Mesangial cell (primary cell): ENCODE results near the genes DHX40 and BCAS3.

GRCh38 chr17:58494673-58495402 is 6.6 kb upstream of the HSF5 start:
- RAMPAGE, long total RNA: no peak

- RAMPAGE, long total RNA: no peak
Measured at GRCh38 chr17:58756805-58757195, 1.1 kb downstream of the PPM1E start.

- RAMPAGE, long total RNA: no peak
Measured at GRCh38 chr17:59276867-59277560, 54.4 kb upstream of the YPEL2 start.

GRCh38 chr17:59565315-59566014 is at the start of gene DHX40:
Gene DHX40 (plus strand): TSS chr17:59565610.
- RAMPAGE, long total RNA: start-site peak on the plus strand at chr17:59565607-59565637, 181 reads

- RAMPAGE, long total RNA: no peak
Measured at GRCh38 chr17:59695434-59695828, 11.8 kb downstream of the PTRH2 start.

DNA sequence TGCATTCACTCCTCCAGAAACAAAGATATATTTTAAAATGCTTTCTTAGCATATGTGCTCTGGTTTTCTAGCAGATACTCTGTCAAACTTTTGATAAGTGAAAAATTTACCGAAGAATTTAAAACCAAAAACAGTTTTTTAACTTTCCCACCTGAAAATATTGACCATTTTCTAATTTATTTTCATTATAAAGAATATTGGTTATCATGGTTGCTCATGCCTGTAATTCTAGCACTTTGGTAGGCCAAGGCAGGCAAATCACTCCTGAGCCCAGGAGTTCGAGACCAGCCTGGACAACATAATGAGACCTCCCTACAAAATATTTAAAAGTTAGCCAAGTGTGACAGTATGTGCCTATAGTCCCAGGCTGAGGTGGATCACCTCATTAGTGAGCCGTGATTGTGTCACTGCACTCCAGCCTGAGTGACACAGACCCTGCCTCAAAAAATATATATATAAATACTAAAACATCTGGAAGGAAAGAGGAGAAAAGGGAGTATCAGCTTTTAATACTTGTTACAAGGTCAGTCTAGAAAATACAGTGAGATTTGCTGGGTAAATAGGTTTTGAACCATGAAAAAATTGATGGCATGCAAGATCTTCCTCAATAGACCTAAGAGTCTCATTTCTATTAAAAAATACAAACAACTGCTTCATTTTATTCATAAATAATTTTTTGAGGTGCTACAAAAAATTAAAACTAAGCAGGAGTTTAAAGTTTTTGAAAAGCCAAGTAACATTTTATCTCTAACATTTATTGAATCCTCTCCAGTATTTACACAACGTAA is 47.8 kb downstream of the TUBD1 start:
- RAMPAGE, long total RNA: no peak

GRCh38 chr17:59958597-59959544 is 5.7 kb downstream of the RNFT1 start:
- RAMPAGE, long total RNA: no peak

GRCh38 chr17:60088954-60089410 is 10.3 kb upstream of the HEATR6 start:
- RAMPAGE, long total RNA: no peak

DNA sequence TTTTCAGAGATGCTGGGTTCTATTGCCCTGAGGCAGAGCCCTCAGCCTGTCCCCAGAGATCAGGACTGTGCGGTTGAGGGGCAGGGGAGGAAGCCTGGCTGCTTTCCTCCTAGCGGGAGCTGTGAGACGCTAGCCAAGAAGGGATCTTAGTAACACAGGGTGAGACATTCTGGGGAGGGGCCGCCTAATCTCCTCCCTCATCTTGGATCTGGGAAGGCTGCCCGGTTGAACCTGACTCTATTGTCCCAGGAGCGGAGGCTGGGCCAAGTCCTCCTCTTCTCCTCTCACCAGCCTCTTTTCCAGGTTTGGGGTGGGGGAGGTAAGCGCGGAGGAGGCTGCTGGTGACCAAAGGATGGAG is 4.9 kb downstream of the CA4 start:
- RAMPAGE, long total RNA: no peak

GRCh38 chr17:60161638-60161999 is 11.8 kb downstream of the CA4 start:
- RAMPAGE, long total RNA: no peak

- RAMPAGE, long total RNA: no peak
Measured at GRCh38 chr17:60435384-60435756, 13.1 kb downstream of the CHCT1 start.

DNA sequence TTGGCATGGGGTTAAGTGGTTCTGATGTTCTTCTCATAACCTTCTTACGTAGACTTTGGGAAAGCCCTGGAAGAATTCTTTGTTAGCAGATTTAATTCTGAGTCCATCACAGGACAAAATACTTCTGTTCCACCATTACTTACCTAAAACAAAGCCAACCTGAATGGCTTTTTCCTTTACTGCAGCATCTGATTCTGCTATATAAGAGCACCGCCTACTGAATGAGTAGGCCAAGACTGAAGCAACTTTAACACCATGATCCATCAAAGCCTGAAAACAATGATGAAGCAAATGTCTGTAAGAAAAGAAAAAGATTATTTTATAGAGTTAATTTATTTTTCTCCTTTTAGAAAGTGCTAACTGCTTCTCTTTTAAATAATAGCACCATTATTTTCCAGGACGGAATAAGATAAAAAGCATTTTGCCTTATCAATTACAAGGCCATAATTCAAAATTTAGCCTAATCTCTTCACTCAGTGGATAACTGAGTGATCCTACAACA is 31.7 kb downstream of the APPBP2 start:
- RAMPAGE, long total RNA: no peak

- RAMPAGE, long total RNA: no peak
Measured at GRCh38 chr17:60576928-60577410, 23.0 kb upstream of the PPM1D start.

GRCh38 chr17:60677130-60678444 is at the start of gene BCAS3:
Gene BCAS3 (plus strand): TSS chr17:60677851.
- RAMPAGE, long total RNA: start-site peak on the plus strand at chr17:60677868-60677885, 15 reads

GRCh38 chr17:60886608-60887888 is 209.4 kb downstream of the BCAS3 start:
- RAMPAGE, long total RNA: no peak

- RAMPAGE, long total RNA: no peak
Measured at GRCh38 chr17:61127649-61128266, 271.9 kb upstream of the TBX2 start.

DNA sequence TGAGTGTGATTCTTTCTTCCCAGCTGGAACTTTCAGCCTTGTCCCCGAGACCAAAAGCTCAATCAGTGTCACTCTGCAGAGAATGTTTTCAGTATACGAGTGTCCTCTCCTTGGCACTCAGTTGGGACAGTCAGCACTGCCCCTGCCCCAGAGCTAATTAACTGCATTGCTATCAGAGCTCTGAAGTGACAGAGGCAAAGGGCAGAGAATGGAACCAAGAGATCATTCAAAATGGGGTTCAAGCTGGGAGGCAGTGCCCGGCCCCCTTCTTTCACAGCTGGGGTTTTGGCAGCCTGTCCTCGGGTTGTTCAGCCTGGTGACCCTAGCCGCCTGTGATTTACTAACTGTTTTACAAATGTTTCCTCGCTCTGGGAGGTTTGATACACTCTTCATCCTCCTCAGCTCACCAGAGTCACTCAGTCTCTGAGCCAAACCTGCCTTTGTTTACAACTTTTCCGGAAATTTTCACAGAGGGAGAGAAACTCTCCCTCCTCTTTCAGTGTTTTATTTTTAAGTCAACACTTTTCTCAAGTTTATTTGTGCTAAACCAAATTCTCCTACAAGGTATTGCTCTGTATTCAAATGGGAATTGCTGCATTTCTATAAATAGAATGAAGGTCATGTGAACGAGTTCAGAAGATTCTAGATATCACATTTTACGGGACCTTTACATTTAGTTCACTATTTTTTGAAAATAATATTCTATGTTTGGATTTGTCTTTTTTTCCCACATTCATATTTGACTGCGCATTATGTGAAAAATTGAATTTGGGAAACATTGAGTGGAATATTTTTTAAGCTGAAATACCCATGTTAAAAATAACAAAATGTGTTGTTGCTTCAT is 195.7 kb upstream of the TBX2 start:
- RAMPAGE, long total RNA: no peak

DNA sequence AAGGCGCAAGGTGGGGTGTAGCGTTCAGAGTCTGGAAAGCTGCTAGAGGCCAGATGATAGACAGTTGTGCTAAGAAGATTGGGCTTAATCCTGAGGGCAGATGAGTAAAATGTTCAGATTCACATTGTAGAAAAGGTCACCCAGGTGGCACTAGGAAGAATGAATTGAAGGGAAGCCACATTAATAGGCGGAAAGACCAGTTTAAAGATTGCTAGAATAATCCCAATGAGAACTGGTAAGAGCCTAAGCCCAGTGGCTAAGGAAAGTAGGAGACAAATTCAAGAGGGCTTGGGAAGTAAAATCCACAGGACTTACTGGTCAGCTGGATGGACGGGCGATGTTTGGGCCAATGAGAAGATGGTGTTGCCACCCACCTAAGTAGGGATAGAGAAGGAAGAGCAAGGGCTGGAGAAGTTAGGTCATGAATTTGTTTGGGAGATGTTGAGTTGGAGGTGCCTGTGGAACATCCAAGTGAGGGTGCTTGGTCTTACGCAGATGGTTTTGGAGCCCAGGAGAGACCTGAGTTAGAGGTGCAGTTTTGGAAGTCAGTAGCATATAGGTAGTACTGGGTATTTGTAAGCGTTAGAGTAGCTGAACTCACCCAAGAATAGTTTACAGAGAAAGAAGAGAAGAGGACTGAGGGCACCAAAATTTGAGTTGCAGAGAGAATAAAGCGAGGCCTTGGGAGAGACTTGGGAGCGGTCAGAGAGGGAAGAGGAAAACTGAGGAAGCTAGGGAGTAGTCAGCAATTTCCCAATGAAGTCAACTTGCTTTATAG is 51.6 kb upstream of the TBX2 start:
- RAMPAGE, long total RNA: no peak

DNA sequence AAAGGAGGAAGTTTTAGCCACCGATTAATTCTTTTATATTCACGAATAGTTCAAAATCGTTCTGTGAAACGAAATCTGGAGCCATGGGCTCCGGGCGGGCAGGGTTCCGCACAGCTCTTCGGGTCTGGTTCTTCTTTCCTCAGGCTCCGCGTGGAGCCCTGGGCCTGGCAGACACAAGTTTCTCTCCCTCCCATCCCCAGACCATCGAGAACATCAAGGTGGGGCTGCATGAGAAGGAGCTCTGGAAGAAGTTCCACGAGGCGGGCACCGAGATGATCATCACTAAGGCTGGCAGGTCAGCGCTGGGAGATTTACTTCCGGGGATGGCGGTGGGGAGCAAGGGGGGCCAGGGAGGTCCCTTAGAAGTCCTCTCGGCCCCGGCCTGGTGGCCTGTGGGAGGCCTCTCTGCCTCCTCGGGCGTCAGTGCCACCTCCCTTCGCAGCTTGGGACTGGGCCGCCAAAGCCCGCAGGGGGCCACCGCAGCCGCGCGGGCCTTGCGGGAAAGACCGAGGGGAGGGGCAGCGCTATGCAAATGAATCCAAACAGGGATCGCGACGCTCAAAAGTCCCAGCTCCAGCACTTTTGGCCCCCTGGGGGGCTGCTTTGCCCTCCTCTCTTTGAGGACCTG is 5.2 kb downstream of the TBX4 start:
- RAMPAGE, long total RNA: no peak

DNA sequence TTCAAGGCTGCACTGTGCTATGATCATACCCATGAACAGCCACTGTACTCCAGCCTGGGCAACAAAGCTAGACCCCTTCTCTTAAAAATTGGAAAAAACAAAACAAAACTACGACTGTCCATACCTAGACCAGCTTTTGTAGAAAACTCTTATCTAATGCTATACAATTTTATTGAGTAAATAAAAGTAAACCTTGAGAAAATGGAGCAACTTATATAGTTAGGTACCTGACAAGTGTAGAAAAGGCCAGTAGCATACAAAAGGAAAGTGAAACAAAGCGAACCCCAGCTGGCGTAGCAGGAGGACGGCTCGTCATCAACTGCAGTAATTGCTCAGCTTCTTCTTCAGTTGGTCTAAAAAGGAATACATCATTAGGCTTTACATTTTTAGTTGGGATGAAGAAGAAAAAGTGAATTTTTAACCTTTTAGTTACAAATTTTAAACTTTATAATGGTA is 23.5 kb downstream of the INTS2 start:
- RAMPAGE, long total RNA: no peak